Ascending aorta (tissue), 1 donor: ENCODE measurements around a stretch of chr10.

GRCh38 chr10:15605537-15606283 is 114.0 kb downstream of the ITGA8 start:
- PRO-cap: no peak

- PRO-cap: no peak
Observed at GRCh38 chr10:15672474-15672948, 47.2 kb downstream of the ITGA8 start.

DNA sequence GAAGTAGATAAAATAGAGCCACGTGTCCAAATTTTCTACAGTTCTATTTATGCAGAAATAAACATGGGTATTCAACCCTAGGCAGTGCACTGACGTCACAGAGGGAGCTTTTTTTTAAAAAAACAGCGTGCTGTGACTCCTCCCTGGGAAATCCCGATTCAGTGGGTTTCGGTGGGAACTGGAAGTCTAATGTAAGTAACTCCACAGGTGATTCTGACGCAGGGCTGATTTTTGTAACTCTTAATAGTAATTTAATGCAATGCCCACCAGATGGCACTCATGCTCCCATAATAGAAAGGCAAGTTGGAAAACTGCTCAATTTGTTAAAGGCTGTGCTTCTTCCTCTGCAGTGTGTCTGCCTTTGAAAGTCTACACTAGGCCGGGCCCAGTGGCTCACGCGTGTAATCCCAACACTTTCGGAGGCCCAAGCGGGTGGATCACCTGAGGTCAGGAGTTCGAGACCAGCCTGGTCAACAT is 10.9 kb upstream of the RSU1 start:
- PRO-cap: no peak

GRCh38 chr10:16944923-16945518 is 127.8 kb upstream of the RSU1 start:
- PRO-cap: no peak

GRCh38 chr10:16995948-16996540 is 133.6 kb downstream of the CUBN start:
- PRO-cap: no peak

GRCh38 chr10:17000999-17001745 is 128.4 kb downstream of the CUBN start:
- PRO-cap: no peak

GRCh38 chr10:17025495-17026563 is 103.8 kb downstream of the CUBN start:
- PRO-cap: no peak

DNA sequence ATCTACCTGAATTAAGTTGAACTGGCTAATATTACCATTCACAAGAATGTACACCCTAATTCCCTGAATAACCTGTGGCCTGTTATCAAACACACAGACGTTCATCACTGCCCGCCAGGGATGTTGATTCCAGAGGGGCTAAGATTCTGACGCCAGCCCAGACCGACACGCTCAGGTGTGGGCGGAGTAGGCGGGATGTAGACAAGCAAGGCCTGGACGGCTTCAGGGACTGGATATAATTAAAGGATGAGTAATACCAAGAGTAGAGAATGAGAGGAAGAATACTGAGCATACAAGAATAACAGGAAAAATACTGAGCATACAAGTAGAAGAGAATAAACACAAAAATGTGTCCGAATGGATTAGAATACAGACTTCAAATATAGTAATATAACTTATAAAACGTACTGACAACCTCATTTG is 29.0 kb downstream of the CUBN start:
- PRO-cap: no peak

- PRO-cap: no peak
Observed at GRCh38 chr10:17178938-17179599, 22.4 kb downstream of the TRDMT1 start.

- PRO-cap: bidirectional peak, plus-strand start at chr10:17228679, minus-strand start at chr10:17228460; bidirectional peak, plus-strand start at chr10:17229278, minus-strand start at chr10:17229123
Observed at GRCh38 chr10:17228286-17229192, 498 bp downstream of the VIM start.

DNA sequence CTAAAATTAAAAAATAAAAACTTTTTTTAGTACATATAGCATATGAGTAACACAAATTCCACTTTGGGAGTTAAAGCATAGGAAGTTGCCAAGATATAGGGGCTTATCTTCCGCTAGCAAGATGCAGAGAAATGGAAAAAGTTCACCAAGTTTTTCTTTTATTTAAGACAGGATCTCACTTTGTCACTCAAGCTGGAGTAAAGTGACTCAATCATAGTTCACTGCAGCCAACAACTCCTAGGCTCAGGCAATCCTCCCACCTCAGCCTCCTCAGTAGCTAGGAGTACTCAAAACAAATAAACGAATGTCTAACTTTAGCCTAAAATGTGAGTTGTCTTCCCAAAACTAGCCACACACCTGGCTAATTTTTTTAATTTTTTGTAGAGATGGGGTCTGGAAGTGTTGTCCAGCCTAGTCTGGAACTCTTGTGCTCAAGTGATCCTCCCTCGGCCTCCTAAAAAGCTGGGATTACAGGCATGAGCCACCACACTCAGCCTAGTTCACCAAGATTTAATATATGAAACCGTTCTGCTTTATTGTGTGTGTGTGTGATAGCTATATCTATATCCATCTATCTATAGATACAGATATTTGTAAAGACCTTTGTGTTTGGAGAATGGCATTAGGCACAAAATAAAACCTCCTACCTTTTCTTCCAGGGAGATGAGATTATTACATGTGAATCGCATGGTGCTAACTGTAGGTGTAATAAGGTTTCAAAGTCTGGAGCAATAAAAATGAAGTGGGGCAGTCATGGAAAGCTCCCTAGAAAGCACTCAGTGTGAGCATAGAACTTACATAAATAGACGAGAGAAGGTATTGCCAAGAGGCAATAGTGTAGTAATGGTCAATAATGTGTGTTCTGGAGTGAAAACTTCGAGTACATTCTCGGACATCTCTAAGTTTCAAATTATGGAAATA is 10.1 kb downstream of the VIM start:
- PRO-cap: no peak

- PRO-cap: no peak
Observed at GRCh38 chr10:17241305-17241715, 13.3 kb downstream of the VIM start.

- PRO-cap: no peak
Observed at GRCh38 chr10:17506282-17506954, 52.0 kb upstream of the ST8SIA6 start.

DNA sequence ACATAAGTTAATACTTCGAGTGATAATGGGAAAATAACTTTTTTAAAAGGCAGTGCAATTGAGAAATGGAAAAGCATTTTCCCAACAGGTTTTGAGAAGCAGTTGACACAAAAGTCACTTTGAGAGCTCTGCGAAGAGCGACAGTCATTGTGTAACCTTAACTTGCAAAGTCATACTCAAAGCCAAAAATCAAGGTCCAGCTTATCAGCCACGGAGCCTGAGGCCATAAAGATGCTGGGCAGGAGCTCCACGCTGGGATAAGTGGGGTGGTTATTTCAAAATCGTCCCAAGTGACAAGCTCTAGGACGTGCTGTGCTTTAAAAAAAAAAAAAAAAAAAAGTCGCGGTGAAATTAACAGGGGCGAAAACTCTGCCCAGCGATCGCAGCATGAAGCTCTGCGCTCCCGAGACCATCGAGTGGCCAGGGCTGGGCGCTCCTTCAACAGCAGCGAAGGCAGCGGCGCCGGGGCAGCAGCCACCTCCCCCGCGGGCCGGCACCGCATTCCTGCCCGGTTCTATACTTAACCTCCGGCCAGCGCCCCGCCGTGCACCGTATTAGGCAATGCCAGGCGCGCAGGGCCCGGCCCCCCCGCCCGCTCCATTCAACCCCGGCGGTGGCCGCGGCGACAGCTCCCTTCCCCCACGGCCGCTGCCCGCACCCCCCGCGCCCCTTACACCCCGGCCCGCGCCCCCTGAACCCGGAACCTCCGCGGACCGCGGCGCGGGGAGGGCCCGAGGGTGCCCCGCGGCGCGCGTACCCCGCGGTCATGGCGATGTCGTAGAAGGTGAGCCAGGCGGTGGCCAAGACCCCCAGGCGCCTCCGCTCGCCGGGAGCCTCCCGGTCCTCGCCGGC is 622 bp downstream of the HACD1 start:
- PRO-cap: bidirectional peak, plus-strand start at position 604 of the sequence, minus-strand start at position 506 of the sequence

GRCh38 chr10:17665656-17666221 is 21.8 kb downstream of the STAM start:
- PRO-cap: no peak

- PRO-cap: no peak
Observed at GRCh38 chr10:17912751-17913181, 39.0 kb upstream of the SLC39A12 start.

DNA sequence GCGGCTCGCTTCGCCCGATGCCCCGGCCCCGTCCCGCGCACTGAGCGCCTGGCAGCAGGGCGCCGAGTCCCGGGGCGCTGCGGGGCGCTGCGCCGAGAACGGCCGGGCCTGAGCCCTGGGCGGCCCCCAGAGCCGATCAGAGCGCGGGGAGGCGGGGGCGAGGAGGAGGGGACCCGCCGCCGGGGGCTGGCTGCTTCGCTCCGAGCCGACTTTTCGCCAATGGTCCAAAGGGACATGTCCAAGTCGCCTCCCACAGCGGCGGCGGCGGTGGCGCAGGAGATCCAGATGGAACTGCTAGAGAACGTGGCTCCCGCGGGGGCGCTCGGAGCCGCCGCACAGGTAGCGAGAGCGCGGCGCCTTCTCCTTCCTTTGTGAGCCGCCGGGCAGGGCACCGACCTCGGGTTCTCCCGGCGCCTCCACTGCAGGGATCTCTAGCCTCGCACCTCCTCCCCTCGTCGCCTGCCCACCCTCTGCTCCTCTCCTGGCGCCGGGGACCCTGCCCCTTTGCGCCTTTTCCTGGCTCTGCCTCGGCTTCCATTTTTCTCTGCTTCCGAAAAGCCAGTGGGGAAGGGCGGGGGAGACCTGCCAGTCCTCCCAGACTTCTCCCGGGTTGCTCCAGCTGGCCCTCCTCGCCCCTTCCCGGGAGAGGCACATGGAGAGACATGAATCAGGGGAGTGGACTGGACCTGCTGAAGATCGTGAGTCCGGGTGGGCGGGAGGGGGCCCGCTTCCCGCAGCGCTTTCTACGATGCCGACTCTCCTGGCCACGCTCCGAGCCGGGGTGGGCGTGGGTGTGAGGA is 494 bp downstream of the CACNB2 start:
- PRO-cap: unidirectional peak, plus-strand start at position 275 of the sequence

GRCh38 chr10:18199082-18199831 is 59.0 kb downstream of the CACNB2 start:
- PRO-cap: no peak

GRCh38 chr10:18331871-18332563 is 191.8 kb downstream of the CACNB2 start:
- PRO-cap: no peak

DNA sequence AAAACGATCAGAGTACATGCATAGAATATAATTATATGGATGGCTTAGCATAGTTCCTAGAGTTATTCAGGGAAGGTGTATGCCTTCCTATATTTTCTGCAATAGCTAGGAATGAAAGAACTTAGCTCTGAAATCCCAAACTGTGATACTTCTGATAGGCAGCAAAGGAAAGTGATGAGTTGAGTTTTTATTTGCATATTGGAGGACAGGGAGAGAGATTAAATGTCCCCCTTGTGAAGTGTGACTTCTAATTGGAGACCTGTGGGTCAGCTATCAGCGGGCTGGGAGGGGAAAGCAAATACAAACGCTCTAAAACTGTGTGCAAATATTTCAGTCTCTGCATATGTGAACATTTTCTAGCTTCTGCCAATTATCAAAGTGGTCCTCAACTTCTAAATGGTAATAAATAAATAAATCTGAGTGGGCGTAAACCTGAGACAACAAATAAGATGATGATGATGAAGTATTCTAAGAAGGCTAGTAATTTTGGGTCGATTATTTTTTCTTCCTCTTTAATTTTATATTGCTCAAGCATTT is 203.4 kb downstream of the CACNB2 start:
- PRO-cap: no peak